Measurements from ENCODE around the gene RASA2.

- PRO-cap: no peak
Observed at GRCh38 chr3:139533536-139534506, 5.7 kb downstream of the RBP1 start.

GRCh38 chr3:140708540-140708931 is 30.7 kb downstream of the TRIM42 start:
- PRO-cap: no peak

GRCh38 chr3:140945844-140947079 is 4.6 kb downstream of the SLC25A36 start:
- PRO-cap: no peak

DNA sequence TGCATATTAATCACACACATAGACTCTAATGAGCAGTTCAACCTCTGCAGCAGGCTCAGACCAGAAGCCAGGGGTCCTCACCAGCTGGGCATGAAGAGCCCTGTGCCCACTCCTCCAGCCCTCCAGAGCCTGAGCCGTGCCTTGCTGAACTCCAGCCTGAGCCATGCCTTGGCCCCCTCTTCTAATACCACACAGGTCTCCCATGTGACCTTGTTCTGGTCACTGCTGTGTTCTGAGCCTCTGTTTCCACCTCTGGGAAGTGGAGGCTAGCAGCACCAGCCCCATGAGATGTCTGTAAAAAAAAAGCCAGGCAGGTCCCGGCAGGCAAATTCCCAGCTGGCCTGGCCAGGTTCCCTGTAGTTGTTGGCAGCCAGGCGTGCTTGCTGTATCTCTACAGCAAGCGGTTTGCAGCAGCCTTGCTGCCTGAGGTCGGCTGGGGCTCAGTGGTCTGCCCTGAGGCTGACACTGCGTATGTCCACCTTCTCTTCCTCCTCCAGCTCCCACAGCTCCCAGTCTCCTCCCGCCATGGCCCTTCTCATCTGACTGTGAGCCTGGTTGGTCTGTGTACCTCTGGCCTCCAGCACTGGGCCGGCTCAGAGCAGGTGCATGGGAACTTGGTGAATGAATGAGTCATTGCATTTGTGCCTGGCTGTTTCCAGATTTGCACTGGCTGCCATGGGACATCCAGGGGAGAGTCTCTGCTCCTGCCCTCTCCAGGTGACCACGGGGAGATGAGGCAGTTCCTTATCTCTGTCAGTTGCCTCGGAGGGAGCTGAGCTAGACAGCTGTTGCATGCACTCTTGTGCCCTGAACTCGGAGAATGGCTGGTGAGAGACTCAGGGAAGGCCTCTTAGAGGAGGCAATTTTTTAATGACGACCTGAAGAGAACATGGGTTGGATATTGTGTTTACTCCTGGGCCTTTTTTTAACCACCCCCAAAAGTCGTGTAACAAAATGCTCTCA is 42.8 kb downstream of the SPSB4 start:
- PRO-cap: no peak

GRCh38 chr3:141235981-141236180 is 4.3 kb downstream of the PXYLP1 start:
- PRO-cap: no peak

DNA sequence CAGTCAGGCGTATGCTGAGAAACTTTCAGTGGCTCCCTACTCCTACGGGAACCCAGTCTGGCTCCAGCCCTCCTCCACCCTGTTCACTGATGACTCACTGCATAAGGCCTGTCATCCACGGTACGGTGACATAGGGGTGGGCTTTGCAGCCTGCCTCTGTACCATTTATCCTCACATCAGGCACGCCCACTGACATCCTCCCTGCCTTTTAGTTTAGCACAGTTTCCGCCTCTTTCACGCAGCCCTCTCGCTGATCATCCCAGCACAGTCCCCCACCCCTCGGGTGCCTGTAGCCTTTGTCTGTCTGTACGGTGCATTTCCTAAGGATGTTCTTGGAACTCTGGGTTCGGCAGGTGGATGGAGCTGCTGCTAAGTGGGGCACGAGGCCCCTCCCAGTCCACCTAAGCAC is 11.7 kb downstream of the PXYLP1 start:
- PRO-cap: no peak

- PRO-cap: no peak
Observed at GRCh38 chr3:141332404-141332767, 35.9 kb upstream of the ZBTB38 start.

GRCh38 chr3:141387495-141388106 is 19.3 kb downstream of the ZBTB38 start:
- PRO-cap: no peak

GRCh38 chr3:141412056-141412725 is 43.9 kb downstream of the ZBTB38 start:
- PRO-cap: no peak

DNA sequence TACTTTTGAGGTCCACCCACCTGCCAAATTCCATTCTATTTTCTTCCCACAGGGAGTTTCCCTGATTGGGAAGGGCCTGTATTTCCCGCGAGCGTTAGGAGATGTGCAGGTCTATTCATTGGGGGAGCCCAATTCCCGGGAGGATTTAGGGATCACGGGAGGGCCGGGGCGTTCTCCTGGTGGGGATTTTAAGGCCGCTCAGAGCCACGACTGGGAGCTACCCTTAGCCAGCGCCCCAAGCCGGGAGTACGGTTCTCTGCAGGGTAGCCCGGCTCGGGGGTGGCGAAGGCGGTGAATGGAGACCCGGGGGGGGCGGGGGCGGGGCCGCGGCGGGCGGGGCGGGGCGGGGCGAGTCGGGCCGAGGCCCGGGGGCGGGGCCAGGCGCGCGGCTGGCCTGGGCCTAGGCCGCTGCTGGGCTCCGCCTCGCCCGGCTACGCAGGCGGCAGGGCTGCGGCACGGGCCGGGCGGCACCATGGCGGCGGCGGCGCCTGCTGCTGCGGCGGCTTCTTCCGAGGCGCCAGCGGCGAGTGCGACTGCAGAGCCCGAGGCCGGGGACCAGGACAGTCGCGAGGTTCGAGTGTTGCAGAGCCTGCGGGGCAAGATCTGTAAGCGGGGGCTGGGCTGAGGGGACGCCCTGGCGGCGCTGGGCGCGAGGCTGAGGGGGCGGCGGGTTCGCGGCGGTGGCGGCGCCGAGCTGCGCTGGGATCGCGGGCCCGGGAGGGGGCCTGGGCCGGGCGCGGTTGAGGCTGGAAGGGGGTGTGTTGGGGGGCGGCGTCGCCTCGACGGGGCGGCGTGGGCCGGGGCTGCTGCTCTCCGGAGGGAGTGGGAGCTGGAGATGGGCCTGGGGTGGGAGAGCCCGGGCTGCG is at the start of gene RASA2:
RASA2 (plus strand) TSS at position 416 of the 866 bp plus-strand sequence.
- PRO-cap: bidirectional peak, plus-strand start at position 456 of the sequence, minus-strand start at position 297 of the sequence

DNA sequence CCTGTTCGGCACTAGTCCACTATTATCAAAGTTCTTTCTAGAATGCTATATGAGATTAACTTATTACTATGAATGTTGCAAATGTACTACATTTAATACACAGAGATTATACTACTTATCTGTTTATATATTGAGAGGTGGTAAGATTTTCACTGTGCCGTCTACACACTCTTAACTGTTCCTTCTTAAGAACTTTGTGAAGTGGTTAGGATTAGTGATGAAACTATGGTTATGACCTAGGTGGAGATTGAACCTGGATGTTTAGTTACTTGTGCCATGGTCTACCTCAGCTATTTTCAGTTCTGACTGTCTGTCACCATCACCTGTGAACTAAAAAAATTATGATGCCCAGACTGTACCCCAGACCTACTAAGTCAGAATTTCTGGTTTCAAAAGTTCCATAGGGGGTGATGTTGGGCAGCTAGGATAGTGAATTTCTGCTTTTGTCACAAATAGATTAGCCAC is 6.3 kb downstream of the RASA2 start:
- PRO-cap: no peak

GRCh38 chr3:141763026-141763393 is 198 bp upstream of the GRK7 start:
- PRO-cap: no peak

GRCh38 chr3:141905115-141905383 is 28.6 kb downstream of the ATP1B3 start:
- PRO-cap: no peak

DNA sequence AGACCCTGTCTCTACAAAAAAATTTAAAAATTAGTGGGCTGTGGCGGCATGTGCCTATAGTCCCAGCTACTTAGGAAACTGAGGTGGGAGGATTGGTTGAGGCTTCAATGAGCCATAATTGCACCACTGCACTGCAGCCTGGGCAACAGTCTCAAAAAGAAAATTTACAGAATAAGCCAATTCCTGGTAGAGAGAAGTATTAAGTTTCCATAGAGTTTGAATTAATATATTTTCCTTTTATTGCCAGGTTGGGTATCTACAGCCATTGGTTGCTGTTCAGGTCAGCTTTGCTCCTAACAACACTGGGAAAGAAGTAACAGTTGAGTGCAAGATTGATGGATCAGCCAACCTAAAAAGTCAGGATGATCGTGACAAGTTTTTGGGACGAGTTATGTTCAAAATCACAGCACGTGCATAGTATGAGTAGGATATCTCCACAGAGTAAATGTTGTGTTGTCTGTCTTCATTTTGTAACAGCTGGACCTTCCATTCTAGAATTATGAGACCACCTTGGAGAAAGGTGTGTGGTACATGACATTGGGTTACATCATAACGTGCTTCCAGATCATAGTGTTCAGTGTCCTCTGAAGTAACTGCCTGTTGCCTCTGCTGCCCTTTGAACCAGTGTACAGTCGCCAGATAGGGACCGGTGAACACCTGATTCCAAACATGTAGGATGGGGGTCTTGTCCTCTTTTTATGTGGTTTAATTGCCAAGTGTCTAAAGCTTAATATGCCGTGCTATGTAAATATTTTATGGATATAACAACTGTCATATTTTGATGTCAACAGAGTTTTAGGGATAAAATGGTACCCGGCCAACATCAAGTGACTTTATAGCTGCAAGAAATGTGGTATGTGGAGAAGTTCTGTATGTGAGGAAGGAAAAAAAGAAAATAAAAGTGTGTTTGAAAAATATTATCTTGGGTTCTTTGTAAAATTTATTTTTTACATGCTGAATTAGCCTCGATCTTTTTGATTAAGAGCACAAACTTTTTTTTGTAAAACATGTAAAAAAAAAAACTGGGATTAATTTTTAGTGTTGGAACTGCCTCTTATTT is 49.2 kb downstream of the ATP1B3 start:
- PRO-cap: no peak

- PRO-cap: no peak
Observed at GRCh38 chr3:141960360-141960652, 83.9 kb downstream of the ATP1B3 start.

DNA sequence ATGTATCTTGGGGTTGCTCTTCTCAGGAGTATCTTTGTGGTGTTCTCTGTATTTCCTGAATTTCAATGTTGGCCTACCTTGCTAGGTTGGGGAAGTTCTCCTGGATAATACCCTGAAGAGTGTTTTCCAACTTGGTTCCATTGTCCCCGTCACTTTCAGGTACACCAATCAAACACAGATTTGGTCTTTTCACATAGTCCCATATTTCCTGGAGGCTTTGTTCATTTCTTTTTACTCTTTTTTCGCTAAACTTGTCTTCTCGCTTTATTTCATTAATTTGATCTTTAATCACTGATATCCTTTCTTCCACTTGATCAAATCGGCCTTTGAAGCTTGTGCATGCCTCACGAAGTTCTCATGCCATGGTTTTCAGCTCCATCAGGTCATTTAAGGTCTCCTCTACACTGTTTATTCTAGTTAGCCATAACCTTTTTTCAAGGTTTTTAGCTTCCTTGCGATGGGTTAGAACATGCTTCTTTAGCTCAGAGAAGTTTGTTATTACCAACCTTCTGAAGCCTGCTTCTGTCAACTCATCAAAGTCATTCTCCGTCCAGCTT is 9.4 kb downstream of the TFDP2 start:
- PRO-cap: no peak

DNA sequence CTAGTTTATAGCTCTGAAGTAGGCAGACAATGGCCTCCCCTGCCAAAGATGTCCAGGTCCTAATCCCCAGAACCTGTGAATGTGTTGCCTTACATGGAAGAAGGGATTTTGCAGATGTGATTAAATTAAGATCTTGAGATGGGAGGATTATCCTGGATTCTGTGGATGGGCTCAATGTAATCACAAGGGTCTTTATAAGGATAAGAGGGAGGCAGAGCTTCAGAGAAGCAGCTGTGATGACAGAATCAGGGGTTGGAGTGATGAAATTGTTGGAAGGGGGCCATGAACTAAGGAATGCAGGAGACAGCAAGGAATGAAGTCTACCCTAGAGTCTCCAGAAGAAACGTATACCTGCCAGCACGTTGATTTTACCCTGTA is 14.0 kb upstream of the GK5 start:
- PRO-cap: no peak

DNA sequence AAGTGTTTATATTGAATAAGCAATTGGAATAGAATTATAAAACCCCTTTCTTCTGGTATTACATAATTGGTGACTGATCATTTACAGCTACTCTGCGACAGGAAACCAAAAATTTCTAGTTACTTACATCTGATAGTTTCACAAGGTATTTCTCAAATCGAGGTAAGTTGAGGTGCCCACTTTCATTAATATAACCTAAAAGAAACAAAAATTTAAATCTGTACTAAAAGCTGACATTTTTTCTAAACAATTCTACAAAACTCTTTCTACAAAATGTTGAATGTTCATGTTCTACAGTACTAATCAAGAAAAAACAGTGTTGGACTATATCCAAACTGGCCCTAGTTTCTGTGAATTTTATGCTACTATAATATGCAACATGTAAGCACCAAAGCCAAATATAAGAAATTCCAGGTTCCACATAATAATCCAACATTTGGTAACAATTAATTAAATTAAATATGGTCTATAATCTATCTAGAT is 26.4 kb downstream of the XRN1 start:
- PRO-cap: no peak

- PRO-cap: no peak
Observed at GRCh38 chr3:142645218-142645827, 49.1 kb downstream of the PLS1 start.

GRCh38 chr3:142740301-142740985 is 16.6 kb downstream of the TRPC1 start:
- PRO-cap: no peak

Data from right cardiac atrium (tissue), 1 donor.